ENCODE measurements around a stretch of chr17.

- PRO-cap, 2 experiments = no peak in any of the 2 experiments
- RAMPAGE, long total RNA, 5 experiments = no peak in any of the 5 experiments
Observed at GRCh38 chr17:45235184-45235652, 13.5 kb downstream of the FMNL1 start.

GRCh38 chr17:45290315-45290906 lies 26.4 kb downstream of the MAP3K14 start:
- PRO-cap, 2 experiments = no peak in any of the 2 experiments
- RAMPAGE, long total RNA, 5 experiments = no peak in any of the 5 experiments

GRCh38 chr17:45341529-45342123 lies 24.8 kb upstream of the MAP3K14 start:
- PRO-cap, 2 experiments = peak in 2 of 2 experiments; most common plus-strand start chr17:45341980 (in 2); most common minus-strand start chr17:45341792 (in 2)
- RAMPAGE, long total RNA, 5 experiments = no peak in any of the 5 experiments

DNA sequence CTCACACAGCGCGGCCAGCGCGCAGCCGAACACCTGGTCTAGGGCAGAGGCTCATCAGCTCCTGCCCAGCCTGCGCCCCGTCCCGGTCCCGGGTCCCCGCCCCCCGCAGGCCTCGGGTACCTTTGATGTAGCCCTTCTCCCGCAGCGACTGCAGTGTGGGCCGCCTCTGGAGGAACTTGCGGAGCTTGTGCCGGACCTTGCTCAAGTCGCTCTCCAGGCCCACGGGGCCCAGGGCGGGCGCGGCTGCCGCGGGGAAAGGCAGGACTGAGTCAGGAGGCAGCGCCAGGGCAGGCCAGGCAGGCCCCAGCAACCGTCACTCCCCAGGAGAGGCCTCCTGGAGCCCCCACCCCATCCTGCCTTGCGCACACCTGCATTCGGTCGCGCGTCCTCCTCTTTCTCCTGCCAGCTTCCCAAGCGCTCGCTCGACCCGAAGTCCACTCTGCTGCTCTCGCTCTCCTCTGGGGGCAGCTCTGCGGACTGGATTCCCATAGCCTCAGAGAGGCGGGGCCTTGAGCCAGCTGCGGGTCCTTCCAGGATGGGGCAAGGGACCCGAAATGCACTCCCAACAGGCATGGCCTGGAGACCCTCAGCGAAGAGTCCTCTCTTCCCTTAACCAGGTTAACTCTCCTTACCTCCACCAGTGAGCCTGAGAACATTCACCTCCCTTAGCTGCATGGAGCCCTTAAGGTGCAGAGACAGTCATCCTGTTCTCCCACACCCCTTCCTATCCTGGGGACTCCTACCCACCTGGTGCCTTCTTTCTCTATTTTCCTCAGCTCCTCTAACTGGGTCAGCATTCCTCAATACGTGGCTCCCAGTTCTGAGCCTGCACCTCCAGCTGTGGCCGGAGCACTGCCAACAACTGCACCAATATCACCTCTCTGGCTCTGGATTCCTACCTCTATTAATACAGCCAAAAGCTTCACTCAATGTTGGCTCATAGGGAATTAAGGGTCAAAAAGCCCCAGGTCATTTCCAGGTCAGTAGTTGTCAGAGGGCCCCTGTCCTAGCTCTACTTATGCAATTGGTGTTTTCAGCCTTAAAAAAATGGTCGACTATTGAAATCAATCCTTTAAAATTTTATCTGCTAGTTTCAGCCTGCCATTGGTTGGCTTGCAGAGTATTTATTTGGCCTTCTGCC lies 35.8 kb downstream of the ARHGAP27 start:
- PRO-cap, 2 experiments = no peak in any of the 2 experiments
- RAMPAGE, long total RNA, 5 experiments = no peak in any of the 5 experiments

DNA sequence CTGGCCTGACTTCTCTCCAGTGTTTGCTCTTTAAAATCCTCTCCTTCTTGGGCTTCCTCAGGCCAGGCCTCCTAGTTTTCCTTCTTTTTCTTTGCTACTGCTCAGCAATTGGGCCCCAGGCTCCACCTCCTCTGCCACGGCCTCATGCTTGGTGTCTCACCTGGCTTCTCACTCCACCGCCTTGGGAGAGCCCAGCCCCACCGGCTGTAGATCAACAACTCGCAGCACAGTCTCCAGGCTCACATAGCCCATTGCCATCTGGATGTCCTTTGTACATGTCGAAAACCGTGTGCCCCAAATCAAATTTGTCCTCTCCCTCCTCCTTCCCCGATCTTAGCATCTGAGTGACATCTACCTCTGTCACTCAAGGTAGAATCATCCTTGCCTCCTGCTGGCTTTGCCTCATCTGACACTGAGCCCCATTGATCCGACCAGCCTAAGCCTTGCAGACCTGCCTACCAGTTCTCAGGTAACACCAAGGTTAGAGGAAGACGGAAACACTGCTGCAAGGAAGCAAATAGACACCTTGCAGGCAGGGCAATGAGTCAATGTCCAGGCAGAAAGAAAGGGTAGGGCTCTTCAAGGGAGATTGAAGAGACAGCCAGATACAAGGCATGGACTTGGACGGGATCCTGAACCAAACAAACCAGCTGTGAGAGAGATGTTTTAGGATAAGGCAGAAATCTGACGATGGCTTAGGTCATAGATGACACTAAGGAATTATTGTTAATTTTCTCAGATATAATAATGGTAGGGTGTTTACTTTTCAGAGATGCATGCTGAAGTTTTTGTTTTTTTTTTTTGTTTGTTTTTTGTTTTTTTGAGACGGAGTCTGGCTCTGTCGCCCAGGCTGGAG lies 17.2 kb downstream of the ARHGAP27 start:
- PRO-cap, 2 experiments = no peak in any of the 2 experiments
- RAMPAGE, long total RNA, 5 experiments = no peak in any of the 5 experiments

GRCh38 chr17:45447153-45447832 lies 14.6 kb upstream of the ARHGAP27 start:
- PRO-cap, 2 experiments = no peak in any of the 2 experiments
- RAMPAGE, long total RNA, 5 experiments = no peak in any of the 5 experiments

DNA sequence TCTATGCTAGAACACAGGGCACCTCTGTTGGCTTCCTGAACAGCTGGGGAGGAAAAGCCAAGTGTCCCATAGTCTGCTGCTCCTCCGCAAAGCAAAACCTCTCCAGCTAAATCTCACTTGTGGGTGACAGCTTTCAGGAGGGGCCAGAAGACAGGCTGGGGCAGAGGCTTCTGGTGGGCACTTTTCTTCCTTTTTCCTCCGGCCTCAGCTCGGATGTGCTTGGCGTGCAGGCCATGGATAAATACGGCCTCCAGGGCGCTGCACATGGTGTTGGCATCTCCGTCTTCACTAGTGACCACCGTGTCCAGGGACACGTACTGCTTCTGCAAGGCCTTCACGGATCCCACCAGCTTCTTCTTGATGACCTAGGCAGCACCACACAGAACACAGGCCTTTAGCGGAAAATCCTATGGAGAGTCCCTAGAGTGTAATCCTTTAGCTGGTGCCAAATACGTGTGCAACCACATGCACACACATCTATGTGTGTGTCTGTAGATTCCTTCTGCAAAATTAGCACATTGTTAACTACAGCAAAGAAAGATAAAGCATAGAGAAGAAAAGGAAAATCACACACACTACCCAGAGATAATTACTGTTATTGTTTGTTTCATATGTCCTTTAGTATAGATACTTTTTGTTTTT lies 12.6 kb downstream of the PLEKHM1 start:
- PRO-cap, 2 experiments = no peak in any of the 2 experiments
- RAMPAGE, long total RNA, 5 experiments = no peak in any of the 5 experiments

DNA sequence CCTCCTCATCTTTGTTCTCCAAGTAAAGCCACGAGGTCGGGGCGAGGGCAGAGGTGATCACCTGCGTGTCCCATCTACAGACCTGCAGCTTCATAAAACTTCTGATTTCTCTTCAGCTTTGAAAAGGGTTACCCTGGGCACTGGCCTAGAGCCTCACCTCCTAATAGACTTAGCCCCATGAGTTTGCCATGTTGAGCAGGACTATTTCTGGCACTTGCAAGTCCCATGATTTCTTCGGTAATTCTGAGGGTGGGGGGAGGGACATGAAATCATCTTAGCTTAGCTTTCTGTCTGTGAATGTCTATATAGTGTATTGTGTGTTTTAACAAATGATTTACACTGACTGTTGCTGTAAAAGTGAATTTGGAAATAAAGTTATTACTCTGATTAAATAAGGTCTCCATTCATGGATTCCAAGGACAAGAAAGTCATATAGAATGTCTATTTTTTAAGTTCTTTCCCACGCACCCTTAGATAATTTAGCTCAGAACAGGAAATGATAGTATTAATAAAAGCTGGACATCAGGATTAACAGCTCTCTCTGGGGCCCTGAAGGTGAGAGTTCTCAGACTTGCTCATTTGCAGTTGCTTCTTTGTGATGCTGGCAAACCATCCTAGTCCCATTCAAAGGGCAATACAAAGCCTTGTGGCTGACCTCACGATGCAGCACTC lies 29.0 kb downstream of the STH start:
- PRO-cap, 2 experiments = no peak in any of the 2 experiments
- RAMPAGE, long total RNA, 5 experiments = no peak in any of the 5 experiments

GRCh38 chr17:46129557-46130499 lies 63.4 kb downstream of the KANSL1 start:
- PRO-cap, 2 experiments = no peak in any of the 2 experiments
- RAMPAGE, long total RNA, 5 experiments = no peak in any of the 5 experiments

DNA sequence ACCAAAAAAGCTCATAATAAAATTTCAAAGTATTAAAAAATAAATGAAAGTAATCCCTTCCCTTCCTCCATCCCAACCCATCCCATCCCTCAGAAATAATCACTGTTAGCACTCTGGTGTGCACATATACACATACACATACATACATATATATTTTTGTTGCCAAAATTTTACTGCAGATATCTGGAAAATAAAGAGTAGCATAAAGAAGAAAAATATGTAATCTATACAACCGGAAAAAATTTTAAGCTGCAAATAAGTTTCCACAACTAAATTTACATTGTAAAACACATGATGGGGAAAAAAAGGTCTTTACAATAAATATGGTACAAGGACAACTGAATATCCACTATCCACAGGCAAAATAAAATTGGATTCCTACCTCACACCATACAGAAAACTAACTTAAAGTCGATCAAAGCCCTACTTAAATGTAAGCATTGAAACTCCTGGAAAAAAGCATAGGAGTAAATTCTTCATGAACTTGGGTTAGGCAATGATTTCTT lies 53.2 kb downstream of the KANSL1 start:
- PRO-cap, 2 experiments = no peak in any of the 2 experiments
- RAMPAGE, long total RNA, 5 experiments = no peak in any of the 5 experiments

- PRO-cap, 2 experiments = no peak in any of the 2 experiments
- RAMPAGE, long total RNA, 5 experiments = no peak in any of the 5 experiments
Observed at GRCh38 chr17:46151259-46151912, 41.8 kb downstream of the KANSL1 start.

DNA sequence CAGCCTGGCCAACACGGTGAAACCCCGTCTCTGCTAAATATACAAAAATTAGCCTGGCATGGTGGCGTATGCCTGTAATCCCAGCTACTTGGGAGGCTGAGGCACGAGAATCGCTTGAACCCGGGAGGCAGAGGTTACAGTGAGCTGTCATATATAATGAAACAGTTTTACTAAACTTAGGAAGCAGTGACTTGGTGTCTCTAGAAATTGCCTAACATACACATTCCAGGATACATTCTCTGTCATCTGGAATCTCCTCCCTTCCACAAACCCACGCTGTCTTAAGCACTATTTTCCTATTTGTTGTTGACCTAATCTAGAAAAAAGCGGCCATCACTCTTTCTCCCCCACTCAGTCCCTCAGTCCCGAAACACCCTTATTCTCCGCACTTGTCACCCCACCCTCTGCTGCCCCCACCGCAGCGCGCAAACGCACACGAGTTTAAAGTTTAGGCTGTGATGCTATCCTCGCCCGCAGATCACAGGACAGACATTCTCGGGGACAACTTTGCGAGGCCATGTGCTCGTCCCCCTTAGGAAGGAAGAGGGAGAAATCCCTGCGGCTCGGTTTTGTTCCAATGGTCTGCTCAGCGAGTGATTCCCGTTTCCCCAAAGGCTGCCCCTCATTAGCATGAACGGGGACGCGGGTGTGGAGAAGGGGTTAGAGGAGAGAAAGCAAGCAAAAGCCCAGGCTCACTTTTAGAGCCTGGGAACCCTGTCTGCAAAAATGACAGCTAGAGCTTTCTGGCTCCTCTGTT lies 28.9 kb upstream of the LRRC37A start:
- PRO-cap, 2 experiments = no peak in any of the 2 experiments
- RAMPAGE, long total RNA, 5 experiments = no peak in any of the 5 experiments

DNA sequence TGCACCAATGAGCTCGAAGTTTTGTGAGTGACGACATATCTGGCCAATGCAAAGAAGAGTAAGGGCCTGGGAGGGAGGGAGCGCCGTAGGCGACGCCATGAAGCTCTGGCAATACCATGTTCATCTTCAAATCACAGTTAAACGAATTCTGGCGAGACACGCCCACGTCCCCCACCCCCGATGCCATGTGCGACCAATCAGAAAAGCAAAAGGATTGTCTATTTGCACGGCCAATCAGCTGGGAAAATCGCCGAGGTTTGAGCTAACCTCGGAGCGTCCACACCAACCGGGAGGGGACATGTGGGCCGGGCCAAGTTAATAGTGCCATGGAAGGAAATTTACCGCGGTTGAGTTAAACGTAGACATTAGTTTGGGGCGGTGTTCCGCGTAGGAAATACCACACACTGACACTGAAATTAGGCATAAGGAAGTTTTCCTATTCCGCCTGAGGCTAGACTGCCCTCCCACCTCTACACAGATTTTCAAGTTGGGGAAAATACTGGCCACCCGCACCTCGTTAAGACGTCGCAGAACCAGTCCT lies 320 bp upstream of the ARL17B start:
- PRO-cap, 2 experiments = no peak in any of the 2 experiments
- RAMPAGE, long total RNA, 5 experiments = no peak in any of the 5 experiments

- PRO-cap, 2 experiments = no peak in any of the 2 experiments
- RAMPAGE, long total RNA, 5 experiments = no peak in any of the 5 experiments
Observed at GRCh38 chr17:46548788-46549411, 30.6 kb downstream of the ARL17A start.

- PRO-cap, 2 experiments = peak in 2 of 2 experiments; most common plus-strand start chr17:46771796 (in 1); most common minus-strand start chr17:46771783 (in 2)
- RAMPAGE, long total RNA, 5 experiments = no peak in any of the 5 experiments
Observed at GRCh38 chr17:46771688-46772641, 46.5 kb downstream of the WNT3 start.

DNA sequence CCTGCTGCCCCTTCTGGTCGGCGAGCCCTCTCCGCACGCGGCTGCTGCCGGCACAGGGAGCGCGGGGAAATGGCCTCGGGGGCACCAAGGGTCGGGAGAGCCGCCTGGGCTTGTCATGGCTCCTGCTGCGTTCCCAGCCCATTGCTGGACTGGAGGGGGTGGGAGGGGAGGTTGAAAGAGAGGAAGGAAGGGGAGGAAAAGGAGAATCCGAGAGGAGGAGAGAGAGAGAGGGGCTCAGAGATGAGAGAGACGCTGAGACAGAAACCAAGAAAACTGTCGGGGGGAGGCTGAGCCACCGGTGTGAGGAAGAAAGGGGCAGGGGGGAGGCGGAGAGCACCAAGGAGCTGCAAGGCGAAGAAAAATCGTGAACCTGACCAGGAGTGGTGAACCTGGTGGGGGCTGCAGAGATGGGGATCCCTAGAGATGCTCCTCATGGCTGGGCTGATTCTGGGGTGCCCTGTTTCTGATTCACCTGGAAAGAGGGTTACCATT lies 1.7 kb upstream of the WNT3 start:
- PRO-cap, 2 experiments = no peak in any of the 2 experiments
- RAMPAGE, long total RNA, 5 experiments = no peak in any of the 5 experiments

DNA sequence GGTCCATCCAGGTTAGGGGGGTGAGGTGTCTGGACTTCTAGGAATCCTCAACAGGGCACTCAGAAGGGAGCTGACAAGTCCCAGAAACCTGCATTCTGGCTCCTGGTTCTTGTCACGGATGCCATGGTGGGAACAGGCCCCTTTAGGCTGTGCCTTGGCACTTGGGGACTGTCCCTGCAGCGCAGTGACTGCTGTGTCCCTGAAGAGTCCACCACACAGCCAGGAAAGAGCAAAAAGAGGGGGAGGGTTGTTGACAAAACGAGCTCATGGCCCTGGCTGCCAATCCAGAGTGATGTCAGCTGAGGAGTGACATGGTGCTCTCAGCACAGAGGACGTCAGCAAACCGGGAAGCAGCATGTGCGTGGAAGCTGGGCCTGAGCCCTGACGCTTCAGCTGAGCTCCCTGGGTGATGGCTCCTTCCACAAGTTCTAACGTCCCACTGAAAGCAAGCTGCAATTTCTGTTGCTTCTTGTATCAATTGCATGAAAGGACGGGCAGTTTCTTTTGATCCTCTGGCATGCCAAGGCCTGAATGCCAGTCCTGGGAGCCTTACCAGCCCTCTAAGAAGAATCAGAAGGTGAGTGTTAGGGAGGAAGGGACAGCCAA lies 14.5 kb upstream of the WNT3 start:
- PRO-cap, 2 experiments = no peak in any of the 2 experiments
- RAMPAGE, long total RNA, 5 experiments = start-site peak on the minus strand in 1 of 5 experiments, centred at position 222 of the sequence, 8 reads per replicate

DNA sequence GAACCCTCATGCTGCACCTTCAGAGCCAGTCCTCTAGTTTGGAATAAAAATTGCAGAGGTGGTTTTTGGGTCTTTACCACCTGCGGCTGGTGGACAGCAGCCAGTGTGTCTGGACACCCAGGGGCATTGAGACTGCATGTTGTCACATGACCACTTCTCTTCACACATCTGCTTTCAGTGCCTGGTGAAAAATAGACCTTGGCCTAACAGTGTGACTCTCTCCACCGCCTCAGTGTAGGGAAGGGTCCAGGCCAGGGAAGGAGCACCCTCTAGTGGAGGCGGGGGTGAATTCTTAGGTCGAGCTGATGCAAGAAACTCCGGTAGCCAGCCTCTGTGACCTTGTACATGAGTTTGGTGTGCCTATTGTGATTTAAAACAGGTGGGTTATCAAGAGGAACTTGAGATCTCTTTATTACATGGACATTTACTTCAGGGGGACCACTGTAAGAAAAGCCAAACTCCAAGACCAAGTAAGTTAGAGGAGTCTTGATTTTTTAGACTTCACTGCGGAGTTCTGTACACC lies 17.8 kb downstream of the GOSR2 start:
- PRO-cap, 2 experiments = no peak in any of the 2 experiments
- RAMPAGE, long total RNA, 5 experiments = no peak in any of the 5 experiments

DNA sequence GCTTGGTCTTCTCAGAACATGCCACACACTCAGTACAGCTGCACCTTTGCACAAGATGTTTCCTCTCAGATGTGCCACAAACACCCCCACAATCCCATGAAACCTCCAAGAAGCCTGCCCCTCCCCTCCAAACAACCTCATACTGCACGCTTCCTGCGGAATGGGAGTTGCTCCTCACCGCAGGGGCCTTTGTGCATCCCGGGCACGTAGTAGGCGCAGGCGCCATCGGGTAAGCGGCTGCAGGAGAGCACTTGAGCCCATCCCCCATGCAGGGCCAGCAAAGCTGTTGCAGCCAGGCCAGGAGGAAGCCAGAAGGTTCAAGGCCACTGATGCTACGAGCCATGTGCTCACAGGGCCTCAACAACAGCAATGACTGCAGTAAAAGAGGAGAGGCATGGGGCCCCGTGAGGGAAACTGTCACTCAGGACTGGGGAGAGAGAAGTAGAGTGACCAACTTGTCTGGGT lies 20.5 kb downstream of the GOSR2 start:
- PRO-cap, 2 experiments = no peak in any of the 2 experiments
- RAMPAGE, long total RNA, 5 experiments = no peak in any of the 5 experiments

DNA sequence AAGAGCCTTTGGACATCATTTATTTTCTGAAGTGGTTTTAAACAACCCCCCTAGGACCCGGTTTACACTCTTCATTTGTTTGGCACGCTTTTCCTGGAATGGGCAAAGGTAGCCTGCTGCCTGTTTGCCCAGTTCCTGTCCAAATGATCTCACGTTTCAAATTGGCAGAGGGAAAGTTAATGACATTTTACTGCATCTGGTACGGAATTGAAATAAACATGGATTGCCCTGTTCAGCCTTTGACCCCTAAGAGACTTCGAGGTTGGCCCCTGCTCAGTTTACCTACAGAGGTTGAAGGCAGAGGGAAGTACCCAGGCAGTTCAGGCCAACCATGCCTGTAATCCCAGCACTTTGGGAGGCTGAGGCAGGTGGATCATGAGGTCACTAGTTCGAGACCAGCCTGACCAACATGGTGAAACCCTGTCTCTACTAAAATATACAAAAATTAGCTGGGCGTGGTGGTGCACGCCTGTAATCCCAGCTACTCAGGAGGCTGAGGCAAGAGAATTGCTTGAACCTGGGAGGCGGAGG lies 5.9 kb upstream of the RPRML start:
- PRO-cap, 2 experiments = no peak in any of the 2 experiments
- RAMPAGE, long total RNA, 5 experiments = no peak in any of the 5 experiments